Bronchus (tissue), 1 donor: ENCODE measurements around the genes ZBTB39 and STAT6.

- PRO-cap, result no peak
Measured at GRCh38 chr12:56115306-56115777, 1.1 kb upstream of the RPL41 start.

DNA sequence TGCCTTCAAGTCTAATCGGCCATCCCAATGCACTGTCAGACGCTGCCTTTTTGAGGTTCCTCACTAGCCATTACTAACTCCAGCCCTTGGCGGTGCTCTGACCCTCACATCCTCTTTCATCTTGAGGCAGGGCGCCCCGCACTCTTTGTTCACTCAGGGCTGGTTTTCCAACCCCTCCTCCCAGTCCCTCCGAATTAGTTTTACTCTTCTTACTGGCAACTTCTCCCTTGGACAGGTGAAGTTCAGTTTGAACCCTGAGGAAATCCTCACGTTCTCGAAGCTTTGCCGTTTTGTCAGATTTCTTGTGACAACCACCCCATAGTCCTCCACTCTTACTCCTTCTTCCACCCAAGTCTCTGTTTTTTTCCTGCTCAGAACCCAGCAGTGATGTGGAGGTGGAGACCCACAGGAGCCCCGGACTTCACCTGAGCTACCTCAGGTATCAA is 670 bp downstream of the ZC3H10 start:
- PRO-cap, result no peak

- PRO-cap, result no peak
Measured at GRCh38 chr12:56188508-56189033, 712 bp downstream of the SMARCC2 start.

- PRO-cap, result no peak
Measured at GRCh38 chr12:56207674-56208568, 13.8 kb downstream of the RNF41 start.

DNA sequence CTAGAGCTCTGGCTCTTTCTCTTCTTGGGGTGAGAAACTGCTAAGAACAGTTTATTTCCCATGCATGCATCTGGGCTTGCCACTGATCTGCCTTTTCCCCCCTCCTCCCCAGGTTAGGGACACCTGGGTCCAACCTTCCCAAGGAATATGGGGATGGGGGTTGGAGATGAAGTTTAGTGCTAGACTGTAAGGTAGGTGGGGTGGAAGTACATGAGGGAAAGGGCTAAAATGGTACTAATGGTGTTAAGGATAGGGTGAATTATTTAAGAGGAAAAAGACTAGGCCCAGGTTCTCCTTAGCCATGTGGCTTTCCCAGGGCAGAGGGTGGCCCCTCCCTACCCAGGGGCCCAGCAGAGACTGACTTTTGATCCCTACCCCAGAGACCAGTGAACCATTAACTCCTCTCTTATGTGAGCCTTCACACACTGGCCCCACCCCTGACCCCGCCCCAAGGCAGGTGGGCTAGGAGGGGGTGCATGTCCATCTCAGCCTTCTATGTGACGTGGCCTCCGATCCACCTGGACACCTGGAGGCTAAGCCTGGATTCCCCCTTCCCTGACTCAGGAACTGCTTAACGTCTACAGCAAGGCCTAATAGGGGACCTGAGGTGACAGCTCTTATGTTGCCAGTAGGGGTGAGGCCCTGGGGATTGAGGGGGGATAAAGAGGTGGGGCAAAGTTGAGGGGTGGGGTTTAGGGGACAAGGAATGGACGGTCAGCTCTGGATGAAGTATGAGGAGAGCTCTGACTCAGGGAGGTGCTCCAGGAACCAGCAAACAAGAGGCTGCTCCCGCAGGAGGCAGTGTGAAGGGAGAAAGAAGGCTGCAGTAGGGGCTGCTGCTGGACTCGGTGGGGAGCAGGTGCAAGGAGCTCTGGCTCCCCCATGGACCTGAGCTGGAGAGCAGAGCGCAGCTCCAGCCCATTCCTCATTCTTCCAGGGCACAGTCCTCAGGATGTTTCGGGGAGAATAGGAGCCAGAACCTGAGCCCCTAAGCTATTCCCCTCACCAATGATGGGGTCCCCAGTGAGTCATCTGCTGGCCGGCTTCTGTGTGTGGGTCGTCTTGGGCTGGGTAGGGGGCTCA is 757 bp downstream of the SLC39A5 start:
- PRO-cap, result no peak

DNA sequence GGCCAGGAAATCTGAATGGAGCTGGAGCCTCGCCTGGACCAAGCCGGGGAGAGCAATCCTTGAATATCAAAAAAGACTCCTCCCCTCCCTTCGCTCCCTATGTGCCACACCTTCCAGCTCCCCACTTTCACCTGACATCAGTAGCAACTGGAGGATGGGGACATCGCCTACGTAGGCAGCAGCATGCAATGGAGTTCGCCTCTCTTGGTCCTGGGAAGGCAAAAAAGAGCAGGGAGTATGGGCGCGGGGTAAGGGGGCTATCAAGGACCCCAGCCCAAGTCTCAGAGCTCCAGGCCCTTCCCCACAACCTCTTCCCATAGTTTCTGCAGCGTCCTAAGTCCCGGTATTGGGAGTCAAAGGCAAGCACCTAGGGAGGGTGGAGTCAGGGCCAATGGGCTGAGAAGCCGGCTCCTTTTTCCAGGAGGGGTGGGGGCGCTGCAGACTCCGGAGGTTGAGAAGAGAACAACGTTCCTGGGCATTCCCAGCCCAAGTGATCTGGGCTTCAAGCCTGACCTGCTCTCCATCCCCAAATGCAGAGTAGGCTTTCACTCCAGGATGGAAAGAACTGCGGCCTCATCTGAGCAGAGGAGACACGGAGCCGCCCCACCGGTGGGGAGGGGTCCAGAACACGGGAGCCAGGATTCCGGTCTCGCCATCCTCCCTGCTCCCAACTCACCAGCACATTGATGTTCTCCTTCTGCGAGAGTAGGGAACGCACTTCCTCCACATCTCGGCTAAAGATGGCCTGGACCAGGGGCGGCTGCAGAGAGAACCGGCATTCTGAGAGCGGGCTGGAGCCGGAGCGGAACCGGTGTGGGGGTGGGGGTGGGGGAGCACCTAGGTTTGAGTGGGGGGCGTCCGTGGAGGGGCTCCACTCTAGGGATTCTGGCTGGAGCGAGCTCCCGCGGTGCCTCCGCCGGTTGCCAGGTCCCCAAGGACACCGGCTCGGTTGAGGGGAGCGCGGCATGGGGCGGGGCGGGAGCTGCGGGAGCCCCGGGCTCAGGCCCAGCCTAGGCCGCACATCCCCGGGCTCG is 715 bp downstream of the ANKRD52 start:
- PRO-cap, result unidirectional peak, plus-strand start at position 440 of the sequence

DNA sequence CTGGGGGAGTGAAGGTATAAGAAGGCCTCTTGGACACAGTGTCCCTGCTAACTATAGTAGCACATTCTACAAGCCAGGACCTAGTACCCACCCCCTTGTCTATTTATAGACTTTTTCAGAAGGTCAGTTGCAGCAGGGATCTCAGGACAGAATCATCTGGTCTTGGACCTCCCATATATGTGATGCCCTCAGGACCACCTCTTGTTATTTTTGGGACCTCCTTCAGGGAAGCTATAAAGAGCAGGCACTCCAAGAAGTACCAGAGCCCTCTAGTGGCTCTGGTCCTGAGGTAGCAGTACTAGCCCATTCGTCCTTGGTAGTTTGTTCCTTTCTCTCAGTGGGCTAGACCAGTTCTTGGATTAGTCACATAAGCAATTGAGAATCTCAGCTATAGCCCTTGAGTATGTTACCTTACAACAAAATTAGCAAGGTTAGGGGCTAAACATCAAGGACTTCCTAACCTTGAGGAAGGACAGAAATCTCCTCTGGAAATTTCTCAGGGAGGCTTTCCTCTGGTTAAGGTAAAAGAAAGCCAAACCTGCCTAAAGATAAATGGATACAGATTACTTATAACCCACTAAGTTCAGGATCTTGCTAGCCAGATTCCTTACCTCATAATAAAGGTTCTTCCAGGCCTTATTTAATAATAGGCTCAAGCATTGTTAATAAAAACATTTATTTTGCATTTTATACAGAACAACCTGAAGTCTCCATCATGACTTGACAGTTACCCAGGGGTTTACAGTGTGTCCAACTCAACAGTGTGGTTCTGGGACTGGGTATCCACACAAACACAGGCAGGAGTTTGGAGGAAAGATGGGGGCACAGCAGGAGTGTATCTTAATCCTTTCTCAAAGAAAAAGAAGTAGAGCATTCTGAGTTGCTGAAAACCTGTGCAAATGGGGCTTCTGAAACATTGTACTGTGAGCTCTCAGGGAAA is 4.6 kb downstream of the COQ10A start:
- PRO-cap, result no peak

DNA sequence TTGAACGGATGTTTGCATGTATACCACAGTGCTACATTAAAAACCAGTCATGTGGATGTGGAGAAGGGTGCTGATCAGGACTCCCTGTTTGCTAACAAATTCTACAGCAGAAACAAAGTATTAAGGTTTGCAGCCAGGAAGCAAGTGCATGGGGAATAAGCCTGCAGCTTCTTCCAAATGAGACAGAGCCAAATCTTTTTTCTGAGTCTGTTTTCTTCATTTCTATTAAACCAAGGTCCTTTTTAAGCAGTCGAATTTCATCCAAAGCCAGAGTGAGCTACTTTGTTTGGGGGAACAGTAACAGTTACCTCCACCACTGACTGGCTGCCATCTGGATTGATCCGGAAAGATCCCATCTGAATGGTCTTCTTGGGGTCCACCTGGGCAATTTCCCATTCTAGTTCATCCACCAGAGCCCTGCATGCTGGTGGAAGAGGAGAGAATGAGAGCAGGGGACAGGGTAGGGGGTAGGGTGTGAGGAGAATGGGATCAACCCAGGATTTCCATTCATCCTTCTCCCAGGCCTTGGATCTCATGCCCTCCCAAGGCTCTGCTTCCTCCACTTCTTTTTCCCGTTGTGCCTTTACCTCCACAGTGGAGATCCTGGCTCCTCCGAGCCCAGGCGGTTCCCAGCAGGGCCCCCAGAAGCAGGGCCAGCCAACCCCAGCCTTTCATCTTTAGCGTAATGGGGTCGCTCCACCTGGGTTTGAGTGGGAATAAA is 1.1 kb downstream of the CNPY2 start:
- PRO-cap, result no peak

DNA sequence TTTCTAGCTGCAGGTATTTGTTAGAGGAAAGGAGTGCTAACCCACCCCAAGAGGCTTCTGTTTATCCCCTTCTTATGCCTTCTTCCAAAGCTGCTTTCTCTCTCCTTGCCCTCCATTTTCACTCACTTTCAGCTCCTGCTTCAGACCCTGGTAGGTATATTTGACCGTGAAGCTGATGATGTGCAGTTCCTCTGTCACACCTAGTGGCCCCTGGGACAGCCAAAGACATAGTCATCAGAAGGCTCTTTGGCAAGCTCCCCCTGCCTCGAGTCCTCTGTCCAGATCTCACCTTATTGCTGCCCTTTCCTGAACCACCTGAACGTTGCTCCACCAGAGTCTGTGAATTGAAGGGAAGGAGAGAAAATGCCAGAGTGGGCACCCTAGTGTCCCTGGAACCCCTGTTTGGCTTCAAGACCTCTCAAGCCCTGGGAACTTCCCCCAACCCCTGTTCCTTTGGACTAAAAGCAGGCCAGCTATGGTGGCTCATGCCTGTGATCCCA is 10.6 kb downstream of the STAT2 start:
- PRO-cap, result no peak

DNA sequence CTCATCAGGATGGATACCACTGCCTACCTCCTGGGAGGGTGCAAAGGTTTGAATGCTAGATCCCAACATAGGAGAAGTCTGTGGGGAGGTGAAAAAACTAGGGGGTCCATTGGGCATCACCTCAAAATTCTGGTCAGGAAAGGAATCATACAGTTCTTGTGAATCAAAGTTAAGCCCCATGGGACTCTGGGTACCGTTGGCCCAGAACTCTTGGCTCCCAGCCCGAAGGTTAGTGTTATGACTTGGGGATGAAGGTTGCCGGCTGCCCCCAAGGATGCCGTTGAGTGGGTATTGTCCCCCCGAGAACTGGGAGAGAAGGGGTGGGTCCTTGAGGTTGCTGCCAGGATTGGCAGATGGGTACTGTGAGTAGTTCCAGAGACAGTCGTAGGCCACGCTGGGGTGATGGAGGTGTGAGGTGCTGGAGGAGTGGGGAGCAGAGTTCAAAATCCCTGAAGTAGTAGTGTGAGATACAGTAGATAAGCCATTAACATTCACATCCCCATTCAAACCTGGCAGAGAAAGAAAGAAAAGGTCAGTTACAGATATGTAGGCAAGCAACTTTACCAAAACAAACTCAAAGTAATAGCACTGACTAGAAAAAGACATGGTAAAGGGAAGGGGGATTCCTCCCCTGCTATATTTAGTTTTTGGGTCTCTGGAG is 14.9 kb downstream of the BAZ2A start:
- PRO-cap, result no peak

- PRO-cap, result bidirectional peak, plus-strand start at chr12:56635100, minus-strand start at chr12:56635133
Measured at GRCh38 chr12:56634839-56635448, 4.8 kb upstream of the BAZ2A start.

- PRO-cap, result no peak
Measured at GRCh38 chr12:56660965-56661279, 15.1 kb upstream of the ATP5F1B start.

GRCh38 chr12:56770749-56771076 is 7.6 kb downstream of the HSD17B6 start:
- PRO-cap, result no peak

- PRO-cap, result no peak
Measured at GRCh38 chr12:56898740-56899443, 35.3 kb downstream of the SDR9C7 start.

DNA sequence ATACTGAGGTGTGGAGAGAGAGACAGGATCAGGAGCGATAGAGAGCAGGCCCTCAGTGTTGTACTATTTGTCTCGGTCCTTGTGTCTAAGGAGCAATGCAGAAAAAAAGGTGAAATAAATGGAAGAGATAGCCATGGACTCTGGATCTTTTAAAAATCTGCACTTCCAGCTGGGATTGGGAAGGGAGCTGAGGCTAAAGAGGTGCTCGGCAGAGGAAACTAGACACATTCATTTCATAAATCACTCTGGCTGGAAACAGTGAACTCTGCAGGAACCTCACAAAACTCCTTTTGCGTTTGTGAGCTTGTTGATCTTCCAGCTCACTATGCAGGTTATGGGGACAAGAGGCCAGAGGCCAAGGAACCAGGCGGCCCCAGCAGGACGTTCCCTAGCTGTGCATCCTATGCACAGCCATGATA is 2.3 kb downstream of the GPR182 start:
- PRO-cap, result no peak

GRCh38 chr12:57005765-57007012 is at the start of gene ZBTB39:
ZBTB39 (minus strand) TSS chr12:57006546.
- PRO-cap, result bidirectional peak, plus-strand start at chr12:57006665, minus-strand start at chr12:57006546

GRCh38 chr12:57085664-57086537 is 3.0 kb upstream of the NAB2 start:
- PRO-cap, result unidirectional peak, plus-strand start at chr12:57086177; unidirectional peak, plus-strand start at chr12:57086379

DNA sequence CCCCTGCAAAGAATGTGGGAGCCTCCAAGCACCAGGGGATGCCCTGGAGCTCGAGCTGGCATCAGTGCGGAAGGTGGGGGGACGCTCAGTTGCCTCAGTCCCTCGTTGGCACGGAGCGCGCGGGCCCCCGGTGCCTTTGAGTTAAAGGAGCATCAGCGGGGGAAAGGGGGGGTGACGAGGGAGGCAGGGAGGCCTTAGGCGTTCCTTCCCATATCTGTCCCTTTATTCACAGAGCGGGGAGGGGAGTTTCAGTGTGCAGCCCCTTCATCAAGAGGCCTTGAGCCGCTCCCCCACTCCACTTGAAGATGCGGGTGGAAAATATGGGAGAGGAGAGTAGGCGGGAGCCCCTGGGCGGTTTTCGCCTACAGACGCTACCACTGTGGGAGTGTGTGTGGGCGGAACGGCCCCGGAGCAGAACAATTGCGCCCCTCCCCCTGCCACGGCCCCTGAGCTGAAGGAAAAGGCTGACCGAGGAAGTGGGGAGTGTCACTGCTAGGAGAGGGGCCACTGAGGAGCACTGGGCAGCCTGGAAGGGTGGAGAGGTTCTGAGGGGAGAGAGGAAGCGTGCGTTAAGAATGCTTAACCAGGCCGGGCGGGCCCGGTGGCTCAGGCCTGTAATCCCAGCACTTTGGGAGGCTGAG is 820 bp downstream of the NAB2 start:
- PRO-cap, result bidirectional peak, plus-strand start at position 486 of the sequence, minus-strand start at position 387 of the sequence; unidirectional peak, minus-strand start at position 547 of the sequence

DNA sequence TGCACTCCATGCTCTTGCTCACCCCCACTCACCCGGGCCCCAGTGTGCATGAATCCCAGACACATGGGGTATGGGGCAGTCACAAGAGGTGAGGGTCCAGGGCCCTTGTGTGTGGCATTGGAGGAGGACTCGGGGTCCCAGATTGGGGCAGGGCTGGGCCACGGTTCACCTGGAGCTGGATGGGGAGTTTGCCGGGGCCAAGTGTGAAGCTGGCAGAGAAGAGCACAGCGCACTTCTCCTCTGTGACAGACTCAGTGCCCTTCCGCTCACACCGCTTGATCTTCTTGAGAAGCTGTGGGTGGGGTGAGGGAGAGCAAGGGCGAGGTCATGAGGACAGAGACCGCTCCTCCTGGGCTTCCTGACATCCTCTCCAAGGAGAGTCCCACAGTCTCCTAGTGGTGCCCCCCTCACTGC is 6.9 kb downstream of the STAT6 start:
- PRO-cap, result no peak

GRCh38 chr12:57111098-57111591 is at the start of gene STAT6:
STAT6 (minus strand) TSS chr12:57111362.
- PRO-cap, result bidirectional peak, plus-strand start at chr12:57111342, minus-strand start at chr12:57111341; bidirectional peak, plus-strand start at chr12:57111436, minus-strand start at chr12:57111413